A172 (cell line): ENCODE measurements around a stretch of chr5.

DNA sequence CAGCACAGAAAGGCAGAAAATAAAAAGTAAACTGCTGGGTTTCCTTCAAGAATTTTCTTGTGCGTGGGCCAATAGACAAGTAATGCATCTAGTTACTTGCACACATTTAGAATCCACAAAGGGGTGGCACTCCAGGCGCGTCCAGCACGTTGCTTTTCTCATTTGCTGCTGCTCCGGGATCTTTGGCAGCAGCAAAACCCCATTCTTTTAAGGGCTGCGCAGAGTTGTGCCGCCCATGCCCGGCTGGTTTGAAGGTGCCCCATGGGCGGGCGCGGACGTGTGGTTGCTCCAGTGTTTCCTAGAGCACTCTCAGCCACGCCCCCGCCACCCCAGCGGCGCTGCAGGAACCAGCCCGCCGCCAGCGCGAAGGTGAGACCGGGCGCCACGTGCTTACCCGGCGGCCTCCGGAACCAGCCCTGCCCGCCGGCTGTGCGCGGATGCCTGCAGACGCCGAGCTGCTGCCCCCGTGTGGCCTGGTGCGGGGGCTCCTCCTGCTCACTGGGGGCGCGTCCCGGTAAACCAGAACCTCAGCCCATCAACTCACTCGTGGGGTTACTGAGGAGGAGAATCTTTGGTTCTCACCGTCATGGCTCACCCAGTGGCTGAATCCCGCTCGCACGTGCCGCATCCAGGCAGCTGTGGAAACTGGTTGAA lies 44.5 kb downstream of the STC2 start:
- RAMPAGE, long total RNA: no peak

- RAMPAGE, long total RNA: no peak
Observed at GRCh38 chr5:173302290-173302985, 25.8 kb downstream of the STC2 start.

- RAMPAGE, long total RNA: no peak
Observed at GRCh38 chr5:173554853-173555882, 61.3 kb downstream of the BOD1 start.

- RAMPAGE, long total RNA: no peak
Observed at GRCh38 chr5:173672908-173673729, 56.7 kb upstream of the BOD1 start.

GRCh38 chr5:173727899-173728452 lies 111.5 kb upstream of the BOD1 start:
- RAMPAGE, long total RNA: no peak

DNA sequence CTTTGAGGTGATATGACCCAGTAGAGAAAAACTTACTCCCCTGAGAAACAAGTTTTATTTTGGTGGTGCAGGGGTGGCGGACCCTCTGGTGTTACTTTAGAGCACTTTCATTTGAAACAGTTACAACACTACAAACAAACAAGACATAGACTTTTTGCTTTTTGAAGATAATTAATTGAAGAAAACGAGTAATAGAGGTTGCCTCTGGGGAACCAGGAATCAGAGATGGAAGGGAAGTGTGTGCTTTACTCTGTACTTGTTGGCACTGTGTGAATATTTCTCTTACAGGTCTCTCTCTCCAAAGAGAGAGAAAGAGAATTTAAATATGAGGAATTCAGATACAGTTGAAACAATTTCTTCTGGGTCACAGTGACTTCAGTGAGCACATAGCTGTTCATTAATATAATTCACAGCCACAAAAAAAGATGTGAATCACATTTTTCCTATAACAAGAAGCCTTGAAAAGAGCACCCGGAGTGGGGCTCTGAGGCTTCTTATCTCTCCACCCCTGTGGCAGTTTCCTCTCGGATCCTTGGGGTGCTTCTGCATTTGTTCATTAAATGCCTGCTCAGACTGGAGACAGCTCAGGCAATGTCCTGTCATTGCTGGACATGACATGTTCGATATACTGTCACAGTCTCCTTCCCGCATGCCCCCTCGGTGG lies 37.8 kb upstream of the CPEB4 start:
- RAMPAGE, long total RNA: no peak

- RAMPAGE, long total RNA: no peak
Observed at GRCh38 chr5:173864378-173864917, 23.7 kb upstream of the CPEB4 start.

DNA sequence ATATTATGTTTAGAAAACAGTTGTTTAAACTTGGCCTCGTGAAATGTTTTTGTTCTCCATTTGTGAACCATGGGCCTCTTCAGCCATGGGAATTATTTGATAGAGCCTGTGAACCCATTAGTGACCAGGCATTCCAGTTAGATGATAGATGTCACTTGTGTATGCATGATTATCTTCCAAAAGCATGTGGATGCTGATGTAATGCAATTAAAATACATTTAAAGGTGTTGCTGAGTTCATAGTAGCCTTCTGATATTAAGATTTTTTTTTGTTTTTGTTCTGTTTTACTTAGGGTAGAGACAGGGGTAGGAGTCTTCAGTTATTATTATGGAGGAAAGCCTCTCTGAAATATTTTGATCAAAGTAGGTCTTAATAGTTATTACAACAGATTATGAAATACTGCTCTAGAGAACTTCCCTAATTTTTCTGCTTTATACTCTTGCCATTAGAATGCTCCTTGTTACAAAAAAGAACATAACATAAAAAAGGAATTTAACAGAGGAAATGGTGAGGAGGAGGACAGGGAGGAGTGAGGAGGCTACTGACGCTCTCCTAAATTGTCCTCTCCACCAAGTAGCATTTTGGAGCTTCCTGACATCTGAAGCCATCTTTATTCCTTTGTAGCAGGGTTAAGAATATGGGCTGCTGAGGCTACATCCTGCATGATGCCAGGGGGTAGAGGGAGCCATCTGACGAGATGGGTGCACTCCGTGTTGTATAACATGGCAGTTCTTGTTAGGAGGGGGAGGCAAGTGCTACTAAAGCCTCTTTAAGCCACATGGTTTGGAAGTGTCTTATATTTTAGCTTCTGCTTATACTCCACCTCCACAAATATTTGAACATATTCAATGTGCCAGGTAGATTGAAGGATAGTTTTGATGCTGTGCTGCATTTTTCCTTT lies 33.0 kb downstream of the CPEB4 start:
- RAMPAGE, long total RNA: no peak

DNA sequence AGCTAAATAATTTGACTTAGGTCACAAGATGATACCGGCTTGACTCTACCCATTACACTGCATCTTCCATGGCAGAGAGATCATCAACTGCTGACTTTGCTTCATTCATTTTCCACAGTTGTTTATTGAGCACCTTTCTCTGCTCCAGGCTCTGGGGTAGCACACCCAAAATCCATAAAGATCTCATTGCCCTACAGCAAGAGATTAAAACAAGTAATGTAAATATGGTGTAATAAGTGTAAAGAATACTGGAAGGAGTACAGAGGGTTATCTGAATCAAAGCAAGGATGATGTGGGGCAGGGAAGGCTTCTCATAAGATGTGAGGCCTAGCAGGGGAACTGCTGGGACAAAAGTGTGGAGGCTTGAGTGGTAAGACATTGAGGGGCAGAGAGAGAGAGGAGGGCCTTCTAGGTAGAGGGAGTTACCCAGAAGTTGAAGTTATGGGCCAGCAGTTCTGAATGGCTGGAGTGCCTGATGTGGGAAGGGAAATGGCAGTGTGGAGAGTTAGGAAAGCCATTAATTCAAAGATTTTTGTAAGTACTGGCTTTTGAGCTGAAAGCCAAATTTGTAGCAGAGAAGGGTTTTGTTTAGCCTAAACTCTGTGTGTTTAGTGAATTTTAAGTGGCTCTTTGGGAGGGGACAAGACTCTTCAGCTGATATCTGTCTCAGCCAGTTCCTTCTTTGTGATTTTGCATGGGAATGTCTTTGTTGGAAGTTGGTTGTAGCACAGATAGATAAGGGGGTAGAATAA lies 36.7 kb downstream of the CPEB4 start:
- RAMPAGE, long total RNA: no peak

- RAMPAGE, long total RNA: no peak
Observed at GRCh38 chr5:173947608-173948233, 41.2 kb upstream of the C5orf47 start.

GRCh38 chr5:173969145-173969884 lies 19.7 kb upstream of the C5orf47 start:
- RAMPAGE, long total RNA: no peak

GRCh38 chr5:173973593-173974112 lies 15.3 kb upstream of the C5orf47 start:
- RAMPAGE, long total RNA: no peak

DNA sequence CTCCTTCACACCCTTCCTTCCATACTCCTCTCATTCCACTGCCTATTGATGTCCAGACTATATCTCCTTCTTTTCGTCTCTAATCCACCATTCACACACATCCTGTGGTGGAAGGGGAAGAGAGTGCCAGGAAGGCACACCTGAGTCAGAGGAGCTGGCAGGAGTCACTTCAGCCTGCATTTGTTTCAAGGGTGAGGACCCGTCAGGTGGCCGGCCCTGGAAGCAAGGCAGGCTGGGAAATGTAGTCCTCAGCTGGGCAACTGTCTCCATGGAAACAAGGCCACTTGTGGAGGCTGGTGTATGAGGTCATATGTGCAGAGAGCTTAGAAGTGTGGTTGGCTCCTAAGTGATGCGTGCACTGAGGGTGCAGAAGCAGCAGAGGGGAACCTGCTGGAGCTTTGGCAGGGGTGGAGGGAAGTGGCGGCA lies 278.4 kb downstream of the NSG2 start:
- RAMPAGE, long total RNA: no peak

GRCh38 chr5:175467884-175468438 lies 10.4 kb upstream of the SFXN1 start:
- RAMPAGE, long total RNA: no peak

- RAMPAGE, long total RNA: no peak
Observed at GRCh38 chr5:175513549-175514538, 35.5 kb downstream of the SFXN1 start.

- RAMPAGE, long total RNA: no peak
Observed at GRCh38 chr5:175693209-175693618, 35.3 kb downstream of the HRH2 start.

- RAMPAGE, long total RNA: no peak
Observed at GRCh38 chr5:175695360-175695811, 37.5 kb downstream of the HRH2 start.

GRCh38 chr5:175696364-175696743 lies 38.5 kb downstream of the HRH2 start:
- RAMPAGE, long total RNA: no peak

DNA sequence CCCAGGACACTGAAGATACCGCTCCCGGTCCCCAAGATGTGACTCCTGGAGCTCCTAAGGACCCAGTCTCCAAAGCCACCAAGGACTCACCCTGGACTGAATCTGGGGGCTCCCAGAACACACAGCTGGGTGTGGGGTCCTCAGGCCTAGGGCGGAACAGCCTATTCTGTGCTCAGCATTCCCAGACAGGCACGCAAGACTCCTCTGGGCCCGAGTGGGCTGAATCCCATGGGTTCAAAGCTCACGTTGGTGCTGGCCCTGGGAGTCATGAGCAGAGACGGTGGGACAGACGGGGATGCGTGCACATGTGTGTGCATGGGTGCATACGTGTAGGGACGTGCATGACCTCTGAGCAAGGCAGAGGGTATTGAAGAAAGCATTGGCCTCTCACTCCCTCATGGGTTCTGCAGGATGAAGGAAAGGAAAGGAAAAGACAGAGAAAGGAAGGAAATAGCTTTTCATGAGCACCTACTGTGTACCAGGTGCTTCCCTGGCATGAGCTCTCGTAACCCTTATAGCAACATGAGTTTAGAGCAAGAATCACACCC lies 50.2 kb downstream of the HRH2 start:
- RAMPAGE, long total RNA: no peak

- RAMPAGE, long total RNA: no peak
Observed at GRCh38 chr5:175796829-175797478, 74.4 kb upstream of the CPLX2 start.